ENCODE measurements around a stretch of chr19.

- PRO-cap, result bidirectional peak, plus-strand start at chr19:58514200, minus-strand start at chr19:58513956
- RAMPAGE, long total RNA, 2 experiments, result no peak in any of the 2 experiments
Observed at GRCh38 chr19:58513548-58514448, 2.0 kb upstream of the SLC27A5 start.

- PRO-cap, result bidirectional peak, plus-strand start at chr19:58559713, minus-strand start at chr19:58559571
- RAMPAGE, long total RNA, 2 experiments, result no peak in any of the 2 experiments
Observed at GRCh38 chr19:58559645-58559849, 1.1 kb upstream of the UBE2M start.

DNA sequence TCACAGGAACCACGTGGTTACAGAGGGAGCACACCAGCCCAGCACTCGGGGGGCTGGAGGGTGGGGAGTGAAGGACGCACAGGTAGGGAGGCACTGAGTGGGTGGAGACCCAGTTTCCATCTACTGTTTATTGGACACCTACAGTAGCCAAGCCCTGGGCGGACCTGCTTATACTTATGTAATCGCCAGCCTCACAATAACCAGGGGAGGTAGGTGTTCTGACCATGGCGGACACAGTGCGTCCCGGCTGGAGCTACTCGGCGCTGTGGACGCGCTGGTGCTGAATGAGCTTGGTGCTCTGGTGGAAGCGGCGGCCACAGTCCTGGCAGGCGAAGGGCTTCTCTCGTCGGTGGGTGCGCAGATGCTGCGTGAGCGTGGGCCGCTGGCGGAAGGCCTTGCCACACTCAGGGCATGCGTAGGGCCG lies 3.4 kb upstream of the UBE2M start:
- PRO-cap, result no peak
- RAMPAGE, long total RNA, 2 experiments, result no peak in any of the 2 experiments

GRCh38 chr19:58563686-58564482 lies 5.5 kb upstream of the UBE2M start:
- PRO-cap, result no peak
- RAMPAGE, long total RNA, 2 experiments, result no peak in any of the 2 experiments

Measured in lower leg skin (tissue), 2 donors.